Pulmonary lymph node (tissue), 1 donor: ENCODE results near the genes FSD1, MPND and KDM4B.

GRCh38 chr19:4158792-4159346, 5.4 kb downstream of the CREB3L3 start:
- PRO-cap: no peak

DNA sequence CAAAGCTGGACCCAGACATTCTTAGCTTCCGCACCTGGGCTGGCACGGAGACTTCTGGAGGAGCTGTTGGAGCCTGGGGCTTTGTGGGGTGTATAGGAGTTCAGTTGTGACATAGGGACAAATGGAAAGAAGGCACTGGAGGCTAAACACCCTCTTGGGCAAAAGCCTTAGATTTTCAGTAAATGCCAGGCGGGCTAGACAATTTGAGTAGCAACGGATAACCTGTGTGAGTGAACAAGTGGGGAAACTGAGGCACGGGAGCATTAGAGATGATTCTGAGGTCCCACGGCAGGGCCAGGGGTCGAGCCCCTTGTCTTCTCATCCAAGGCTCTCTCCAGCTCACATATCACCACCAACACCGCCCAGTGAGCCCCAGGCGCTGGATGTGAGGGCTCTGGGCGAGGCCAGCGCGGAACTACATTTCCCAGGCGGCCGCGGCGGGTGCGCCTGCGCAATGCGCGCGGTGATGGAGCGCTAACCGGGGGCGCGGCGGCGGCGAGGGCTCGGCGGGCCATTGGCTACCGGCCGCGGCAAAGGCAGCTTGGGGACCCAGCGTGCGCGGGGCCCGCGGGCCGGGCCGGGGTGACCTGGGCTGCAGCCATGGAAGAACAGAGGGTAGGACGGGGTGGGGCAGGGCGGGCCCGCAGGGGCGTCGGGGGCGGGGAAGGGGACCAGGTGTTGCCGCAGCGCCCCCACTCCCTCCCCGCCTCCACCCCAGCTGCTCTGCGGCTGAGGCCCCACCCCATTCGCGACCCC, at the start of gene FSD1:
Gene FSD1 (plus strand): TSS at position 452 of the 756 bp plus-strand sequence.
- PRO-cap: no peak

GRCh38 chr19:4342915-4344010, at the start of gene MPND:
Gene MPND, plus strand, starts transcription at chr19:4343562.
- PRO-cap: bidirectional peak, plus-strand start at chr19:4343073, minus-strand start at chr19:4342842; bidirectional peak, plus-strand start at chr19:4343594, minus-strand start at chr19:4343434

DNA sequence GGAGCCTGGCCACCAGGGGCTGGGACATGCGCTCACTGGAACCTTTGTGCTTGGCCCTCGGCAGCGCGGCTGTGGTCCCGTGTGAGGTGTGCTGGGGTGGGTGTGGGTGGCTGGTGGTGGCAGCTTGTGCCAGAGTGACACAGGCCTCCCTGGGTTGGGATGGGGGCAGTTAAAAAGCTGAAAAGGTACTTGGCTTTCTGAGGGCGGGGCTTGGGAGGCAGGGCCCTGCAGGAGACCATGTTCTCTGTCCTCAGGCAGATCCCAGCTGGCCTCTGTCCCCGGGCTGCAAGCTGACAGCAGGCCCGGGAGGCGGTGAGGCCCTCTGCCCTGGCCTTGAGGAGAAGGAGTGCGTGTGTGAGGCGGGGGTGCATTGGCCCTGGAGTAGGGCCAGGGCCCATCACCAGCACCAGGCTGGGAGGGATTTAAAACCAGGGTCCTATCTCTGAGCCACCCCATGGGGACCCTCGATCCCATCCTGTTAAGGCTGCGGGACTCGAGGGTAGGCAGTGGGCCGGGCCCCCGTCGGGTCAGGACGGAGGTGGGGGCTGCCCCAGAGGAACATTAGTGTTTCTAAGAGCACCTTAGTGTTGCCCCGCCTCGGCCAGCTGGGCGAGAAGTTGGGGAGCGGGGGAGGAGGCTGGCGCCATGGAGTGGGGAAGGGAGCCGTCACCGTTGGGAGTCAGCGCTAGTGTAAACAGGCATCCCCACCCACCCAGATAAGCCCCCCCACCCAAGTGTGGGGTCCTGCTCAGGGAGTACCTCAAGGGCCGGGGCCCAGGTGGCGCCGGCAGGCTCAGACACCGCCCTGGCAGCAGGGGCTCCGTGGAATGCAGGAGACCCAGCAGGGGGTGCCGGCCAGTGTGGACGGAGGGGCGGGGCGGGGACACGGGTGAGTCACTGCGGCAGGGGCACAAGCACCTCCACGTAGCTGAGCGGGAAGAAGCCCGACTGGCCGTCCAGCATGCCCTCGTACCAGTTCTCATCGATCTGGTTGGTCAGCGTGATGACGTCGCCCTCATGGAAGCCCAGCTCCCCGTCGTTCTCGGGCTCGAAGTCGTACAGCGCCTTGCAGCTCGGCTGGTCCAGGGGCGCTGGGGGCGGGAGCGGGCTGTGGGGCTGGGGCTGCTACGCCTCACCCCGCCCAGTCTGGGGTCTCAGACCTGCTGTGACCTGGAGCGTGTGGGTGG, 17.7 kb downstream of the MPND start:
- PRO-cap: no peak

DNA sequence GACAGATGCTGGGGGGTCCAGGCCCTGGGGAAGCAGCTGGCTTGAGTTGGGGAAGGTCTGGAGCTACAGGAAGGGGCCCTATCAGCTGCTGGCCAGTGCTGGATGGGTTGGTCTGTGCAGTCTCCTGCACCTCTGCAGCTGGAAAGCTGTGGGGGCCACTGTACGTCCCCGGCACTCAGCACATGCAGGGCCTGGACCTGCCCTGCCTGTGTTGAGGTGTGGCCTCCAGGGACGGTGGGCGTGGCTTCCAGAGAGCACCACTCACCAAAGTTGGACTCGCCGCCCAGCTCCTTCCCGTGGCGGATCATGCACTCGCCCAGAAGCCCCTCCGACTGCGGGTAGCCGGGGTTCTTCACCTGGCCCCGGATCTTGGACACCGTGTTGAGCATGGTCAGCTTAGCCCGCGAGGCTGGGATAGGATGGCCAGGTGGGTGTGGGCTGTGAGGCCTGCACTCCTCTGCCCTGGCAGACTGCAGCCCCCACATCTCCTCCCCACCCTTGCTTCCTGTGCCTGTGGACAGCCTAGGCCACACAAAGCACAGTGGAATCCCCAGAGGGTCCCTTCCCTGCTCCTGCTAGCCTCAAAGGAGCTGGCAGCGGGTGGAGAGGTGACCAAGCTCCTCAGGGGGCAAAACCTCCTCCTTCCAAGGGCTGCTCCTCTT, 22.0 kb downstream of the MPND start:
- PRO-cap: no peak

GRCh38 chr19:4391790-4392307, 8.5 kb downstream of the SH3GL1 start:
- PRO-cap: no peak

- PRO-cap: no peak
These were observed 876 bp downstream of the CHAF1A start for GRCh38 chr19:4403204-4403828.

DNA sequence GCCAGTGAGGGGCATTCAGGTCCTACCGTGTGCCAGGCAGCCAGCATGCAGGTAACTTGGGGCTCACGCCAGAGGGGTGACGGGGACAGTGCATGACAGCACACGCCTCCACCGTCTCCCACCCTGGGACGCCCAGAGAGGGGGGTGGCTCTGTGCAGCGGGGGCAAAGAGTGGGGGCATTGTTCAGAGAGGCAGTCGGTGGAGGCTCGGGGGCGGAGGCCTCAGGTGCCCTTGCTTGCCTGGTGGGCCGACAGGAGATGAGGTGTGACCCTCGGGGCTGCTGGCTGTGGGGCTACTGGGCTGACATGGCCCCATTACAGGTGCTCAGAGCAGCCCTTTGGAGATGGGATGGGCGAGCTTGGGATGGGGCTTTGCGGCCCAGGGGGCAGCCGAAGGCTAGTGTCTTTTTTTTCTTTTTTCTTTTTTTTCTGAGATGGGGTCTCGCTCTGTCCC, 18.4 kb downstream of the PLIN4 start:
- PRO-cap: no peak

- PRO-cap: no peak
These were observed 3.5 kb downstream of the PLIN5 start for GRCh38 chr19:4531467-4531979.

DNA sequence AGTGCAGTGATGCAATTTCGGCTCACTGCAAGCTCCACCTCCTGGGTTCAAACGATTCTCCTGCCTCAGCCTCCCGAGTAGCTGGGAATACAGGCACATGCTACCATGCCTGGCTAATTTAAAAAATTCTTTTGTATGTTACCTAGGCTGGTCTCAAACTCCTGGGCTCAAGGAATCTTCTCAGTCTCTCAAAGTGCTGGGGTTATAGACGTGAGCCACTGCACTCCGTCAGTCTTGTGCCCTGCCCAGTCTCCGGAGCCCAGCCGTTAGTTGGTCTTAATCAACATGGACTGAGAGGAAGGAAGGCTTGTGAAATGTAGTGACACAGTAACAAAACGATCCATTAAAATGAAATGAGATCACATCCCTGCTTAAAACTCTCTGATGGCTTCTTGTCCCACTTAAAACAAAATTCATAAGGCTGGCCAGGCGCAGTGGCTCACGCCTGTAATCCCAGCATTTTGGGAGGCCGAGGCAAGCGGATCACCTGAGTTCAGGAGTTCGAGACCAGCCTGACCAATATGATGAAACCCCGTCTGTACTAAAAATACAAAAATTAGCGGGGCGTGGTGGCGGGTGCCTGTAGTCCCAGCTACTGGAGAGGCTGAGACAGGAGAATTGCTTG, 1.7 kb upstream of the LRG1 start:
- PRO-cap: no peak

- PRO-cap: no peak
These were observed 3.0 kb downstream of the SEMA6B start for GRCh38 chr19:4556491-4556835.

DNA sequence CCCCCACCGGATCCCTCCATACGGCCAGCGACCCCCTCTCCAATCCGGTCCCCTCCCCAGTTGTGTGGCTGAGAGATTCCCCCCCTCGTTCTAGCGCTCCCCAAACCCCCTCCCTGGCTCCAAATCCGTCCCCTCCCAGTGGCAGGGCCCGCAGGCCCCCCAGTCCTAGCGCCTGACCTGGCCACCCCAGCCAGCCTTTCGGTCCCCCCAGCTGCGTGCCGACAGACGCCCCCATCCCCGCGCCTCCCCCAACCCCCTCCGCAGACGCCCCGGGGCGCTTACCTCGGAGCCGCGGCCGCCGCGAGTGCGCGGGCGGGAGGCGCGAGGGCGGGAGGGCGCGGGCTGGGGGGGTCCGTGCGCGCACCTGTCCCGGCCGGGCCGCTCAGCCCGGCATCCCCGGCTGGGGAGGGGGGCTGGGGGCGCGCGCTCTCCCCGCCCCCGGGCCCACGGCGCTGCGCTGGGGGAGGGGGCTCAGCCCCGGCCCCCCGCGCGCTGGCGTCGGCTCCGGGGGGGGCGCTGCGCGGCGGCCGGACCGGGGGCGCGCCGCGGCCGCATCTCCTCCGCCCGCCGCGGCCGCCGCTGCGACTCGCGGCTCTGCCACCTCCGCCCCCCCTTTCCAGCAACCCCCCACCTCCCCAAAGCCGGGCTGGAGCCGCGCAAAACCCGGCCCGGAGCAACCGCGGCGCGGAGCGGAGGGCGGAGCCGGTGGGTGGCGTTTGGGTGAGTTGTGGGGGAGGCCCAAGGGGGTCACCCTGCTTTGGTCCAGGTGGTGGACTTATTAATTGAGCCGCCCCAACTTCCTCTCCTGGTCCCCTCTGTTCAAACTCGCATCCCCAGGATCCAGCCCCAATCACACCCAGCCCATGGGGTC, 21.9 kb upstream of the SEMA6B start:
- PRO-cap: unidirectional peak, minus-strand start at position 596 of the sequence

GRCh38 chr19:4640592-4641581, 1.6 kb downstream of the TNFAIP8L1 start:
- PRO-cap: no peak

DNA sequence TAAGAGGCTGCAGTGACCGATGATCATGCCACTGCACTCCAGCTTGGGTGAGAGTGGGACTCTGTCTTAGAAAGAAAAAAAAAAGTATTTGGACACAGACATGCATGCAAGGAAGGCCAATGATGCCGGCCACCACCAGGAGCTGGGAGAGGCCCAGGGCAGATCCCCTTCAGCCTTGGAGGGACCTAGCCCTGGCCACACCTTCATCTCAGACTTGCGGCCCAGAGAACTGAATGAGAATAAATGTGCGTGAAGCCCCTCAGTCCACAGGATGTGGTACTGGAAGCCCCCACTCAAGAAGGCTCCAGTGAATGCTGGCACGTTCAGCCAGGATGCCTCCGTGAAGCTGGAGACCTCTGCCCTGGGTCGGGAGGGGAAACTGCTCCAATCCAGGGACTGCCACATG, 14.6 kb downstream of the TNFAIP8L1 start:
- PRO-cap: no peak

- PRO-cap: no peak
These were observed 24.1 kb upstream of the MYDGF start for GRCh38 chr19:4693938-4694923.

DNA sequence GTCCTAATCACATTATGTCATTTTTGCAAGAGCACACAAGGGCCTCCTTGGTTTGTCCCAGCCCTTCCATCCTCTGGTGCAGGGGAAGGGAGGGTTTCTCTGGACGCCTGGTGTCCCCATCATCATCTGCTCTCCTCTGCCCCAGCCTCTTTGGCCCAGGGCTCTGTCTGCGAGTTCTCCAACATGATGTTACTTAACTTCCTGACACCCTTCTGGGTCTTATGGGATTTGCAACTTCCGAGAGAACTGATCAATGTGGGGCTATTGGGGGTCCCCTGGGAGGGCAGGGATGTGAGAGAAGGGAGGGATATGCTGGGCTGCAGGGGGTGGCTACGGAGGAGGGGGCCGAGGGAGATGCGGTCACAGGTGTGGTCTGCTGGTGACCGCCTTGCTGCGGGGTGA, 24.4 kb downstream of the DPP9 start:
- PRO-cap: no peak

GRCh38 chr19:4717375-4718200, 6.1 kb downstream of the DPP9 start:
- PRO-cap: no peak

DNA sequence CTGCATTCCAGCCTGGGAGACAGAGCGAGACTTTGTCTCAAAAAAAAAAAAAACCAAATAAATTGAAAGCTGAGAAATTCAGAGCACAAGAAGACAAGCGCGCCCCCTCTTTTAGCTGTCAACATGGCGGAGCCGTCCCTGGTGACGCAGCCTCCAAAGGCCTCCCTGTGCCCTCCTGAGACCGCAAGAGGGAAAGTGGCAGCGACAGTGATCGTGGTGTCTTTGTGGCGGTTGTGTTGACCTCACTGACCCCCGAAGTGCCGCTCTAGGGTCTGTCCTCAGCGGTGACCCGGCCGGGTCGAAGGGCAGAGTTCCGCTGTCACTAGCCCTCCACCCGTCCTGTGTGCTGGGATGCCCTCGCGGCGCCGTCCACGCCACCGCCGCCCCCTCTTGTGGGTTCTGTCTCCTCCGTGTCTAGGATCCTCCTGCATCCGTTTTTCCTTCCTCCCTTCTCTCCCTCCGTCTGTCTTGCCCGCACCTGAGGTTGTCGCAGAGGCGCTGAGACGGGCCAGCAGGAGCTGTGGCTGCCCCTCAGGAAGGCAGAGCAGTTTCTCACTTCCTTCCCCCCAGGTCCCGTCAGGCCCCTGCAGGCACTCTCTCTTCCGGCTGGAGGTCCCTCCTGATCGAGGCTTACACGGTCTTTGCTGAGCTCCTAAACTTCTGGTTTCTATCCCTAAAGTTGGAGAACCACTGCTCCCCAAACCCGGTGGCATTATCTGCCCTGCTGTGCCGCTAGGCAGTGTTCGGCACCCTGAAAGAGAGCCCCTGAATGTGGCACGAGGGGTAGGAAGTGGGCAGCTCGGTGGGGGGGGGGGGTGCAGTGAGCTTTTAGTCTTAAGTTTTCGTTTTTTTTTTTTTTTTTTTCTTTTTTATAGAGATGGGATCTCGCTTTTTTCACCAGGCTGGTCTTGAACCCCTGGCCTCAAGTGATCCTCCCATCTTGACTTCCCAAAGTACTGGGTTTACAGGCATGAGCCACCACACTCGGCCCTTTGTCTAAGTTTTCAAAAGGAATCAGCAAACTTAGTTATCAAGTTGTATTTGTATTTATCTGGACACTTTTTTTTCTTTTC, 7.3 kb downstream of the UHRF1 start:
- PRO-cap: bidirectional peak, plus-strand start at position 118 of the sequence, minus-strand start at position 125 of the sequence; unidirectional peak, minus-strand start at position 125 of the sequence; unidirectional peak, minus-strand start at position 341 of the sequence; unidirectional peak, minus-strand start at position 554 of the sequence

- PRO-cap: no peak
These were observed 18.3 kb upstream of the KDM4B start for GRCh38 chr19:4950534-4951184.

- PRO-cap: unidirectional peak, plus-strand start at chr19:4969172
These were observed at the start of gene KDM4B for GRCh38 chr19:4968361-4969720. Gene KDM4B, plus strand, starts transcription at chr19:4969113.